ENCODE measurements around a stretch of chr14.

GRCh38 chr14:100323622-100324244, 594 bp downstream of the SLC25A47 start:
- PRO-cap, result no peak

- PRO-cap, result no peak
Observed at GRCh38 chr14:100341078-100341893, 18.1 kb downstream of the SLC25A47 start.

DNA sequence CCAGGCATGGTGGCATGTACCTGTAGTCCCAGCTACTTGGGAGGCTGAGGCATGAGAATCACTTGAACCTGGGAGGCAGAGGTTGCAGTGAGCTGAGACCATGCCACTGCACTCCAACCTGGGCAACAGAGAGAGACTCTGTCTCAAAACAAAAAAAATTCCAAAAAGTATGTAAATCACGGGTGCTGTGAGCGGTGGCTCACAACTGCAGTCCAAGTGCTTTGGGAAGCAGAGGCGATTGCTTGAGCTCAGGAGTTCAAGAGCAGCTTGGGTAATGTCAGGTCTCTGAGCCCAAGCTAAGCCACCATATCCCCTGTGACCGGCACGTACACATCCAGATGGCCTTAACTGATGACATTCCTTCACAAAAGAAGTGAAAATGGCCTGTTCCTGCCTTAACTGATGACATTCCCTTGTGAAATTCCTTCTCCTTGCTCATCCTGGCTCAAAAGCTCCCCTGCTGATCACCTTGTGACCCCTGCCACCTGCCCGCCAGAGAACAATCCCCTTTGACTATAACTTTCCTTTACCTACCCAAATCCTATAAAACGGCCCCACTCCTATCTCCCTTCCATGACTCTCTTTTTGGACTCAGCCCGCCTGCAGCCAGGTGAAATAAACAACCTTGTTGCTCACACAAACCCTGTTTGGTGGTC, 3.4 kb downstream of the WARS1 start:
- PRO-cap, result bidirectional peak, plus-strand start at position 574 of the sequence, minus-strand start at position 350 of the sequence

DNA sequence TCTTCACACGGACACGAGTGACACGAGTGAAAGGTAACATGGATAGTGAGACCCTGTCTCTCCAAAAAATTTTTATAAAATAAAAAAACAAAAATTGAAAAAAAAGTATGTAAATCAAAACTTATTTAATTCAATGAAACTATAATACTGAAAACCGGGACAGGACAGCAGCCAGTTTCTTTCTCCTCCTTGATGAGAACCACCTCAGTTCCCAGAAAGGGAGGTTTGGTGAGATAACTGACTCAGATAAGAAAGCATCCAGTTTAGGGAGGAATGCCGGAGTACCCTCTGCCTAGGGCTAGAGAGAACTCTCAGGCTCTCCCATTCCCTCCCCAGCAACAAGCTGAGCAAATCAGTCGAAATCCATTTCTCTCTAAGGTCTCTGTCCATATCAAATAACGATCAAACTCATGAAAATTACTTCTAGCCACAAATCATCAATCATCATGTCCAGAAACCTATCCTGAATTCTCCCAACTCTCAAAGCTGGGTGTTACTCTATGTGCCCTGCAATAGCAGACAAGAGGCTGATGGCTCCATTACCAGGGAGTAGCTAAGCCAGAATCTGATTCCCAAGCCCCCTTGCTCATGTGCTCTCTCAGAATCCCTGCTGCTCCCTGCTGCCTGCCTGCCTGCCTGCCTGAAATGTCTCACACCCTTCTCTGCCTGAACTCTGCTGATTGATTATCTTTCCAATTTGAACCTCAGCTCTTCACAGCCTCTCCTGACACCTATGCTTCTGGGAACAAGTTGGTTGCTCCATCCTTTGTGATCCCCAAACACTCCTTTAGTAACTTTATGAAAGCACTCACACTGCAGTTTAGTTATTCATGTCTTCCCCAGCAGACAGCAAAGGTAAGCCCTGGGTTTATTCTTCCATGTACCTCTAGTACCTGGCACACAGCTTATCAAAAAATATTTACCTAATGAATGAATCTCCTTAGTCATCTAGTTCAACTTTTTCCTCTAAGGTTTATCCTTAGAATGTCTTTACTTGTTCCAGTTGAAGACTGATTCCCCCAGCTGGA, 2.6 kb downstream of the WARS1 start:
- PRO-cap, result no peak

DNA sequence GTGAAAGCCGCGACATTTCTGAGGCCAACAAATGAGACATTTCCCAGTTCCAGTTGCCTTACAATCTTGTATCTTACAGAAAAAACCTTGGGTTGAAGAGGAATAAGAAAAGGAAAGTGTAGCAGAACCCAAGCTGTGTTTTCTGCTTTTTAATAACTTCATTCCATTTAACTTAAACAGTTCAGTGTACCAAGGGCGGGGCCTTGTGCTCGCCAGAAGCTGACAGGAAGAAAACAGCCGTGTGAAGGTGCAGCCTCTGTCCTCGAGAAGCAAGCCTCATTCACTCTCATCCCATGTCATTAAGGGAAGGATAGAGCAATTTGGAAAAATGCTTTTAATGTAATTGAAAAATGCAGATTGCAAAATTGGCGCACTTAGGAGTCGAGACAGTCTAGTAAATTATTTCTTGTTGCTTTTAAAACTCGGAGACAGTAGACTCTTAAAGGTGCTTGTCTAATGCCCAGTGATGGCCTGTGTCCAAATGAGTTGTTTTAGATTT, 12.4 kb downstream of the WDR25 start:
- PRO-cap, result no peak

DNA sequence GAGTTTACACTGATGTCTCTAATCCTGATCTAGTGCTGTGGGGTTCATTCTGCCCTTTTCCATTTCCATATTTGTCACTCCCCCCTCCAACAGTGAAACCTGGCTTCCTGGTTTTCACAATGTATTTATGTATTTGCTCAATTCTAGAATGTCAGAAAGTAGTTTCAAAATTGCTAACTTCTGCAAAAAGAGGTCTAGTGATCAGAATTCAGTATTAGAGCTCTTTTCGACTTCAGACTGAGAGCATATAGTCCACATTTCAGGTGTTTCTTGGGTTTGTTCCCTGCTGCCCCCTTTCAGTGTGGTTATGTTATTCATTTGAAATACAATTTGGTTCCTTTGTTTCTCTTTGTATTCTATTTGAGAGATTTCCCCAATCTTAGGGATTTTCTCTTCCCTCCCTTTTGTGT, 58.0 kb downstream of the WDR25 start:
- PRO-cap, result no peak

DNA sequence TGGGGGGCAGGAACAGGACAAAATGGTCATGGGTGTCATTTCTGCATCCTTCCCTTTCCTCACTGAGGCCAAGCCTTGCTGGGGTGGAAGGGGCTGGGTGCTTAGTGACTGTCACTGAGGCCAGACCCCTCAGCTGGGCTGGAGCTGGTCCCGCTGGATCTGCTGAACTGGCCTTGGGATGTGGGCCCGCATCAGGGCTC, 57.9 kb downstream of the BEGAIN start:
- PRO-cap, result no peak

DNA sequence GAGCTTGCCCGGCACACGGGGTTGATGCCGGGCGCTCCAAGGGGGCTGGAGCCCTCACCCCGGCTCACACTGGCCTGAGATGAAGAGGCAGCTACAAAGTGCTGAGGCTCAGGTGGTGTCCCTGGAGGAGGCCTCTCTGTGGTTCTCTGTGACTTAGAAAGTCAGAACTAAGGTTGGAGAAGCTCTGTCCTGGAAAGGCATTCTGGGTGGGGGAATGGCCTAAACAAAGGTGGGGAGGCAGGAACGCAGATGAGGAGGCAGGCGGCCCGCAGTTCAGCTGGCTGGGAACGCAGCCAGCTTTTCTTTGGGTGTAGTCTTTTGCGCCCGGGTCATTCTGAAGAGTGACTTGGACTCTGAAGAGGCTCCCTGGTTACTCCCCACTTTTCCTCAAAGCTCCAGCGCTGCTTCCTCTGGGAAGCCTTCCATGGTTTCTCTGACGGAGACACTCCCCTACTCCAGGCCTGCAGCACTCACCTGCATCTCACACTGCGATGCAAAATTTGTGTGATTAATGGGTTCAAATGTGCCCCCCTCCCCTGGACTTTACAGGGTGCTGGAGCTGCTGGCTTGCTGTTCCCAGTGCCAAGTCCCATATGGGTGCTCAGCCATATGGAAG, 50.5 kb upstream of the DLK1 start:
- PRO-cap, result no peak

- PRO-cap, result no peak
Observed at GRCh38 chr14:100703754-100704227, 22.9 kb upstream of the DLK1 start.

DNA sequence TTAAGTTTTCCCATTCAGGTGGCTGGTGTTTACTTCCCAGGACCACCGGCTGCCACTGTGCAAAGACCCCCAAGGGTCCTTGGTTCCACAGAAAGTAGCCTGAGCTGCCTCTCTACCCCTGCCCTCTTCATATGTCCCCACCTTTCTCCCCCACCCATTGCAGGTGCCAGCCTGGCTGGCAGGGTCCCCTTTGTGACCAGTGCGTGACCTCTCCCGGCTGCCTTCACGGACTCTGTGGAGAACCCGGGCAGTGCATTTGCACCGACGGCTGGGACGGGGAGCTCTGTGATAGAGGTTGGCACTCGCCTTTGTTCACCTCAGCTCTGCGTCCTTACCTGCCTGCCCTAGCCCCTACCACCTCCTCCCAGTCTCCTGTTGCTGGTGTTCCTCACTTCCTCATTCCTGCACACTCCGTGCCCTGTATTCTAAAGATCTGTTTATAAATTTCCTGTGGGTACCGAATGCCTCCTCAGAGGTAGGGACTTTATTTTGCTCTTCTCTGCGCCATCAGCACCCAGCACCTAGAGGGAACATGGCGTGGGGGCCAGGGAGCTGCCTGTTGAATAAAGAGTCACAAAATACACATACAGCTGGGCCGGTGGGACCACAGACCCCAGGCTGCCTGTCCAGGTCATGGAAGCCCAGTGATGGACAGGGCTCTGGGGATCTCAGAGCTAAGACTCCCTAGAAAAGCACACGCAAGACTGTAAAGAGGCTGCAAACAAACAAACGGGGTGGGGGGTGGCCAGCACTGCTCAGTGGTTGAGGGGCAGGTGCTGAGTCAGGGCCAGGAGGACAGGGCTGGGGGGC, 2.3 kb downstream of the DLK1 start:
- PRO-cap, result no peak

DNA sequence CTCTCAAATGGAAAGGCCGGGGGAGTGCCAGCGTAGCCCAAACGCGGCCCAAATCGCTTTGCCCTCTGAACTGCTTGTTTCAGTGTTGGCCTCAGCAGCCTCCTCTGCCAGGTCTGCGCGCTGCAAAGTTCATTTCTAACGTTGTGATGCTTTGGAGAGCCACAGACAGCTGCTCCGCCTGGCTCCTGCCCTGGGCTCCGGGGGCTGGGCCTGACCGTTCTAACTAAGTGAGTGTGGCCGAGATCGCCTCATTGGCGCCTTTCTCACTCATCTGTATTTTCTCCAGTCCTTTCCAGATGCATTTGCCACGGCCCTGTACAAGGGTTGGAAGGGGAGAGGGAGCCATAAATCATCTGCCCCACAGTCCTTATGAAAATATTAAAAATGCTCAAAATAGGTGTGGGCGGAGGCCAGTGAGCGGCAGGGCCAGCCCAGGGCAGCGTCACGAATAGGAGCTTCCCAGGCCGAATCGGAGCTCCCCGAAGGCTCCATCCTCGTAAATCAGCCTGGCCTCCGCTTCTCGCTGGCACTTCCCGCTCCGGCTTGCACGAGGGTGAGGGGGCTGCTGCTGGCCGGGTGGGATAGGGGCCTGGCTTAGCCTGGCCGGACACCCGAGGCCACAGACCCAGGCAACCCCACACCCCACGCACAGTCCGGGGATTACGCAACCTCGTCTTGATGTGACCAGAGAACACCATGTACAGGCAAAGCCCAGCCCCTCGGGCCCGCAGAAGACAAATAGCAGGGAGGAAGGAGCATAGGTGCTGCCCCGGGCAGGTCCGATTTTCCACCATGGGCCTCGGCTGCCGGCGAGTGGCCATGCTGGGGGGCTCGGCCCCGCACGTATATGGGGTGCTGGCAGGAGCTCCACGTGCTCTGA, 396.8 kb upstream of the PPP2R5C start:
- PRO-cap, result no peak

DNA sequence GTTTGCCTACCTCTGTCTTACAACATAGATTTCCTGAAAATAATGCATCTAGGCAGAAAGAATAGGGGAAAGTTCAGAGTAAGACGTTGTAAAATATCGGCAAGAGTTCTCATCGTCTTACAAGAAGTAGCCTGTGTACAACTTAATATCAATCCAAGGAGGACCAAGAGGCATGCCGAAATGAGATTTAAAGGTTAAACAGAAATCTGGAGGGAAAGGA, 355.9 kb upstream of the PPP2R5C start:
- PRO-cap, result no peak

DNA sequence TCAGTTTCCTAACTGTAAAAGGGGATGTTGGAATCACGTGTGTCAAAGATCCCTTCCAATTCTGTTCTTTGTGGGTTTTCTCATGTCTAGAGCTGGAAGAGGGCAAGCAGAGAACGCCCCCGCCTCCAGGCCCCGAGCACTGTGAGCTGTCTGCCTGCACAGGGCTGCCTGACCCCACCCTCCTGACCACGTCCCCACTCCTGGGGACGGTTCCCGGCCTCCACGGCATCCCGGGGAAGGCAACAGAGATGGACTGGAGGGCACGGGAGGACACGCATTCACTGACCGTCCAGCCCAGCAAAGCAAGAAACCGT, 287.7 kb upstream of the PPP2R5C start:
- PRO-cap, result no peak

GRCh38 chr14:101499112-101499669, 262.3 kb upstream of the PPP2R5C start:
- PRO-cap, result no peak

- PRO-cap, result no peak
Observed at GRCh38 chr14:101518651-101519295, 242.7 kb upstream of the PPP2R5C start.

GRCh38 chr14:101583980-101584546, 177.4 kb upstream of the PPP2R5C start:
- PRO-cap, result no peak

- PRO-cap, result no peak
Observed at GRCh38 chr14:101843636-101844894, 82.6 kb downstream of the PPP2R5C start.

DNA sequence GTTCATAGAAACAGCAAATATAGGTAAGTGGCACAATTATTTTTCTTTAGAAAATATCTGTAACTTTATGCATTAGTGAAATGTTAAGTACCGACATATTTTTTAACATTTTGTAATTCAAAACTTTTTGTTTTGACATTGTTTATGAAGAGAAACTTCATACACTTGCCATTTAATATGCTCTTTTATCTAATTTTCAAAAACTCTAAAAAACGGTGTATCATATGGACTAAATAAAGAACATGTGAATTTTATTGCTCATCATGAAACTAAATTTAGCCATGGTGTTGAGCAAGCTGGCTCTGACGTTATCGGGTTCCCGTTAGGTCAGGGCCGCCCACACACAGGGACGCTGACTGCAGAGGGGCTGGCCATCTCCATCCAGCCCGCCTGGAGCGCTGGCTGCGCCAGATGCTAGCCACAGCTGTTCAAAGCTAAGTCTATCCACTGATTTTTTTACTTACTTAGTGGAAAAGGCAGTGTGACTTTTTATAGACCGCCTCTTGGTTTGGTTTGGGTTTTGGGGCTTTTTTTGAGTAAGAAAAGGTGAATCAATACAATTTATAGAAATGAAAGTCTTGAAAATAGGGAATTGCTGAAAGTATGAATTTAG, 36.5 kb upstream of the DYNC1H1 start:
- PRO-cap, result no peak

DNA sequence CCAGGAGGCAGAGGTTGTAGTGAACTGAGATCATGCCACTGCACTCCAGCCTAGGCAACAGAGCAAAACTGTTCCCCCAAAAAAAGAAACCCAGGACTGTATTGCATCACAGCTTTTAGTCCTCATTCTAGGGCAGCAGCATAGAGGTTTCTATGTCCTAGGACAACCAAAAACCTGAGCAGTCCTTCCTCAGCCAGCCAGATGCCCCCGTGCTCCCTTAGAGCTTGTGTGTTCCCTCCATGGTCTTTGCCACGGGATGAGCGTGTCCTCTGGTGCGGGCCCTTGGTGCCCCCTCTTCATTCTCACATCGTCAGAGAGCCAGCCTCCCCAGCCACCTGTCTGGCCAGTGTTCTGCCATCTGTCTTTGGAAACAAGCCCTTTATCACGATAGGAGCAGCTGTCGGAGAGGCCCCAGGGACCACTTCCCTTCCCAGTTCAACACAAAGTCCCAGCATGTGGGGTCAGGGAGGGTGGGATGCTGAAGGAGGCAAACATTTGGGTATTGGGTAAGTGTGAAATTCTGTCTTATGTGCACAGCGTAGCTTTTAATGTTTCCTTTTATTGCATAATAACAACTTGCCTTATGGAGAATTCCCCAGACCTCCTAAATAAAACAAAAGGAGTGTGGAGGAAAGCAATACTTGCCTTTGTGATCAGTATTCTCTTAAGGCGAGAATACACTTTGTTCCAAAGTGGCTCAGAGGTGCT, 44.5 kb downstream of the DYNC1H1 start:
- PRO-cap, result no peak

- PRO-cap, result no peak
Observed at GRCh38 chr14:102077326-102077800, 9.5 kb downstream of the HSP90AA1 start.